ENCODE measurements around the genes TTC23L, BRIX1, DNAJC21 and NIPBL.

DNA sequence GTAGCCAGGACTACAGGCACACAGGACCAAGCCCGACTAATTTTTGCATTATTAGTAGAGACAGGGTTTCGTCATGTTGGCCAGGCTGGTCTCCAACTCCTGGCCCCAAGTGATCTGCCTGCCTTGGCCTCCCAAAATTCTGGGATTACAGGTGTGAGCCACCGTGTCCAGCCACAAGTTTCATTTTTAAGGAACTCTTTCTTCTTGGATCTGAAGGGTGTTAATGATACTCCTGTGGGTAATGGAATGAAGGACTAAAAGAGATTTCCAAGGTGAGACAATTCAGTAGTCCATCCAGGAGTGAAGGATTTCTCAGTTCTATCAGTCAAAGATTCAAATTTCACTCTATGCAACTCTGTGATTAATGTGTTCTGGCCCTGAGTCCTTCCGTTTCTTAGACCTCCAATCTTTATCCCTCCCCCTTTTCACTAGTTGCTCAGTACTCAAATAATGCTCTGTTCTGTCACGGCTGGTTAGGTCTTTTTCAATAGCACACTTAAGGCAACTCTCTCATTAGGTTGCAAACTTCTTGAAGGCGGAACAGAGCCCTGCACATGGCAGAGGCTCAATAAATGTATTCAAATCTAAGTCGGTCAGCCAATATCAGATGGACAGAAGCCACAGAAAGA lies 66.7 kb upstream of the GOLPH3 start:
- RRBS: no CpG with 5 or more reads among the region's 7 CpGs

DNA sequence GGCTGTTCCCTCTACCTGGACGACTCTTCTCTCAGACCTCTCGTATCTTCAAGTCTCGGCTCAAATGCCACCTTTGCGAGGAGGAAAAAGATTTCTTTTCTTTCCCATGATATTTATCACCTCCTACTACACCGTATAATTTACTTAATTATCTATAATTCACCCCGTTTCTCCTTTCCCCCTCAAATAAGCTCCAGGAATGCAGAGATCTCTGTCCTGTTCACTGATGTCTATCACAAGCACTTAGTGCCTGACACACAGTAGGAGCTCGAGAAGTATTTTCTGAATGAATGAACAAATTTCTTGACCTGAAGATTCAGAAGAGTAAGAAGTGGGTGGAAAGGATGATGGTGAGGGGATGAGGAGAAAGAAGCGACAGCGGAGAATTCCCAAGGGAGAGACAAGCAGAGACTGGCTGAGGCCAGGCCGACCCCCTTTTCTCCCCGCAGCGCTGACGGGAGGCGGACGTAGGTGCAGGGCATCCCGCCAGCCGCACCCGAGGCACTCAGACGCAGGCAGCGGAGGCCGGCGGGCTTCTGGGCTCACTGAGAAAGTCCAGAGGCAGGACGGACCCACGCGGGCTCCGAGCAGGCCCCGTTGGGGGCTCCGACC lies 827 bp downstream of the MTMR12 start:
- RRBS: no CpG with 5 or more reads among the region's 28 CpGs

GRCh38 chr5:32593243-32593732 lies 7.9 kb downstream of the SUB1 start:
- RRBS: no CpG with 5 or more reads among the region's 6 CpGs

DNA sequence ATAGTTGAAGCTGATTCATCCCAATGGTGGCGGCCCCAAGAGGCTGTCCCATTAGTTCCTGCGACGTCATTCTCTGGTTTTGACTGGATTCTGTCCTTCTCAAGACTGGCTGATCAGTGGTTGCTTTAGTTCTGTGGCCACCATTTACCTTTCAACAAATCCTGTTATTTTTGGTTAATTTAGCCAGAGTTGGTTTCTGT lies 60.0 kb downstream of the SUB1 start:
- RRBS: no CpG with 5 or more reads among the region's 3 CpGs

DNA sequence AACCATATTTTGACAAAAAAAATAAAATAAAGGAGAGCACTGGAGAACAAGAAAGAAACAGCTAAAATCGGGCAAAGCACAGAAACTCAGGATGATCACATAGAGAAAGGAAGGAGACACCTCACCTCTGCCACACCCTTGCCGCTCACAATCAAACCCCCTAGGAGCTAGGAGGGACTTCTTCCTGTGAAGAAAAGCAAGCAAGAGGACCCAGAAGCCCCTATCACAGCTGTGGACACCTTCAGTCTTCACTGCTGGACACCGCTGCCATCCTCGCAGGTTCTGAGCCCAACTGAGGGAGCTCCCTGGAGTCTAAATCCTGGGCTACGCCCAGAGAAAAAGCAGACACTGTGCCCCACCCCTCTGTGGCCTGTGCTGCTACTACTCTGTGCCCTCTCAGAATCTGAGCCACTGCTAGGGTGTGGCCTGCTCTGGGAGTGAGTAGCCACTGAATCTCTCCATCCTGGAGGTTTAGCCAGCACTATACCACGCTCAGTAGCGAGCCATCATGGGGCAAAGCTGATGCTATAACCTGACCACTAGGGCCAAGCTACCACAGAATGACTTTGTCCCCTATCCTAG lies 338.1 kb downstream of the NPR3 start:
- RRBS: no CpG with 5 or more reads among the region's 7 CpGs

DNA sequence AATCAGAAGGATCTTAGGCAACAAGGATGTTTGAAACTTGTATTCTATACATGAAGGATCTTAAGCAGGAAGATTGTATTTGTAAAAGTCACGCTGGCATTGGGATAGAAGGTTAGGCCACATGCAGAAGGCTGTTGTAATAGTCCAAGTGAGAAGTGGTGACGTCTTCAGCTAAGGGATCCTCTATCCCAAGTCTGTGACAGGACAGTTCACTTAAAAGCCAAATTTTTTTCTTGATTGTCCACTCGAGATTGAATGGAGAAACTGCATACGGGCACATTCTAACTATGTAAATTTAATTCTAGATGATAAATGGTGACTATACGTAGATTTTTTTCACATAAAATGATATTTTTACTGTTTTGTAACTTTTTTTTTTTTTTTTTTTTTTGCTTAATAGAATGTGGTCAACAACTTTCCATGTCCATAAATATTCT lies 1.2 kb downstream of the TARS1 start:
- RRBS: no CpG with 5 or more reads among the region's 5 CpGs

- RRBS: no CpG with 5 or more reads among the region's 5 CpGs
Measured at GRCh38 chr5:33642167-33642552, 201.4 kb downstream of the TARS1 start.

GRCh38 chr5:33686145-33686860 lies 205.5 kb downstream of the ADAMTS12 start:
- RRBS: no CpG with 5 or more reads among the region's 6 CpGs

GRCh38 chr5:33998345-33999221 lies 9.3 kb downstream of the AMACR start:
- RRBS: no CpG with 5 or more reads among the region's 8 CpGs

DNA sequence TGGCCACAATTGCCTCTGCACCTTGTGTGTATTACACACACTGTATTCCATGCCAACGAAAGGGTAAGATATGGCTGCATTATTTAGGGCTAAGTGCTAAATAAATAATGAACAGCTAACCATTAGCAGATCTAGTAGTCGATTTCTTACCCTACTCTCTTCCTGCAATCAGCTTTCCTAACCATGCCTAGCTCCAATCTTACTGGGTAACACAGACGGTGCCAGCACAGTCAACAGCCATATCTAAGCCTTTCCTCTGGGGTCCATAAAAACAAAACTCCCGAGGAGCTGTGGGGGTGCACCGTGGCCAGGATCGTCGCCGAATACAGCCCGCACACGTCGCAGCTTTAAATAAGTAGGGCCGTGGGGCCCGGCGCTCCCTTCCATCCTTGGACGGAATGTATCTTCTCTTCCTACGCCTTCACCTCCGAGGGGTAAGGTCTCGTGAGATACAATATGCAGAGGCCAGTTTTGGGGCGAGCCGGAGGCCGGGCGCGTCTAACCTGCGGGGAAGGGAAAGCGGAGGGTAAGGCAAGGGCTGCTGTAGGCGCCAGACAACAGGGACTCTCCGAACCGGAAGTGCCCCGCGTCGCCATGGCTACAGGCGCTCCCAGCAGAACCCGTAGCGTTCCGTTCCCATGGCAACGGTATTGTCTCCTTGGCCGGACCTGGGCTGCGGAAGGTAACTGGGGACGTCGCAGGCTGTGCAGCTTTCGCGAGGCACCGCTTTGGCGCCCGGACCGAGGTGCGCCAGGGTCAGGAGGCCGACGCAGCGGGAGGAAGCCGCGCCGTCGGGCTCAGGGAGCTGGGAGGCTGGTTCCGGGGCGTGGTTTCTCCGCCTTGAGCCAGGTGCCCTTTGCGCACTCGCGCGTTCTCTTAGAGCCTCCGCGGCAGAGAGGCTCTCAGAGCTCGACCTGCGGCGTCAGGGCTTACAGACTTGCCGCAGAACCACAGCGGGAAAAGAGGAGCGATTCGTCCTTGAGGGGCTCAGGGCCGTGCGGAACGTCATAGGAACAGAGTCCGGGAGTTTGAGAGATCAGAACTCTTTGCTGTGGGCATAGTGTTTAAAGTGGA lies at the start of gene TTC23L:
TTC23L (plus strand) TSS at position 650 of the 1,074 bp plus-strand sequence.
- RRBS: 36% methylated on average over 31 of the region's 74 CpGs

DNA sequence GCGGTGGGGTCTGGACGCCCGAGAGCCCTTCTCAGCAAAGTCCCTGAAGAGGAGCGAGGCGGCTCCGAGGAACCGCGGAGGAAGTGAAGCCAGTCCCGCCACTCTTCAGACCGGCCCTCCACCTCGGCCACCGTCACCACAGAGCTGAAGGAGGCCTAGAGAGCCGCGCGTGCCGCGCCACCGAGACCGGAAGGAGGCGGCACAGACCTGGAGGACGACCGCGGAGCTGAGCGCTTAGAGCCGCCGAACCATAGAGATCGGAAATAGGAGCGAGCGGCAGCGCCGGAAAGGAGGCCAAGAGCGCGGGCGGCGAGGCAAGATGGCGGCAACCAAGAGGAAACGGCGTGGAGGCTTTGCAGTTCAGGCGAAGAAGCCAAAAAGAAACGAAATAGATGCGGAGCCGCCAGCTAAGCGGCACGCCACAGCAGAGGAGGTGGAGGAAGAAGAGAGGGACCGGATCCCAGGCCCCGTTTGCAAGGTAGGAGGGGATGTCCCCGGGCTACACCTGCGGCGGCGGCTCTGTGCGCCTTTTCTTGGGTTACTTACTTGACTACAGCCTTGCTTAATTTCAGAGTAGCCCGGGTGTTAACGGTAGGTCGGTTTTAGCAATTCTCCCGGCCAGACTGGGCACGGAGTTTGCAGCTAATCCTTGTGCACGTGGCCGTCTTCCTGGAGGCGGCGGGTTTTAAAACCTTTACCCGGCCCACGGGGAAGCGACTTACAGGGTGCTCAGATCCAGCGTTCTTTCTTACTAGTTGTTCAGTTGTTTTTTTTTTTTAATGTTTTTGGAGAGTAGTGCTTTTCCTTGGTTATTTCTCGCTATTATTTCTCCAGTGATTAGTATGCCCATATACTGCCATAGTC lies at the start of gene BRIX1:
BRIX1 (plus strand) TSS at position 292 of the 864 bp plus-strand sequence.
- RRBS: under 1% methylated on average over 30 of the region's 65 CpGs

DNA sequence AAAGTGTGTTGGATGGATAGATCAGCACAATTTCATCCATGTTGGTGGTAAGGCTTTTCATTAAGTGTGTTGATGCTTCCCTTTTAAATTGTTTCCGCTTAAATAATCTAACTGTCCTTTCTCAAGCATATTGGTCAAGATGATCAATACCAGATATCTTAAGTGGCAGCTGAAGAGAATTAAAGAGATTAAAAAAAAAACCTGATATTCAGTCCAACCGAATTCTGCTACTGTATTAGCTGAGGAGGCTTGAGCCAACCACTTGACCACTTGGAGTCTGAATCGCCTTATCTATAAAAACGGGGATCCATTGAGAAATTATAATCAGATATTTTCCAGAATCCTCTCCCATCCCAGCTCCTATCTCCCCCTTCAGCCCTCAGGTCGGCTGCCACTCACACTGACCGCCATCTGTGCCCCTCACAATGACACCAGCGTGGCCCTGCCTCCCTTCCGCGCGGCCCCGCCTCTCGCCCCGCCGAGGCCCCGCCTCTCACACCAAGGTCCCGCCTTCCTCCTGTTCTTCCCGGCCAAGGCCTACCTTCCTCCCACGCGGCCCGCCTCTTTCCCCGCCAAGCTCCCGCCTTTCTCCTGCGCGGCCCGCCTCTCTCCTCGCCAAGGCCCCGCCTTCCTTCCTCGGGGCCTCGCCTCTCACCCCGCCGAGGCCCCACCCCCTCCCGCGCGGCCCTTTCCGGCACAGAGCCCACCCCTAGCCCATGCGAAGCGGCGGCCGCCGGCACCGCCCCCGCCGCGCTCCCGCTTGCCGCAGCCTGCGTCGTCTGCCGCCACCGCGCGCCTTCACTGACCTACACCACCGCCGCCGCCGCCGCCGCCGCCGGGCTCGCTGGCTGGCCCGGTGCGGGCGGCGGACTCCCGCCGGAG lies at the start of gene DNAJC21:
DNAJC21 (plus strand) TSS at position 717 of the 882 bp plus-strand sequence.
- RRBS: 1% methylated on average over 13 of the region's 67 CpGs

- RRBS: no CpG with 5 or more reads among the region's 5 CpGs
Measured at GRCh38 chr5:35855872-35856455, 727 bp upstream of the IL7R start.

DNA sequence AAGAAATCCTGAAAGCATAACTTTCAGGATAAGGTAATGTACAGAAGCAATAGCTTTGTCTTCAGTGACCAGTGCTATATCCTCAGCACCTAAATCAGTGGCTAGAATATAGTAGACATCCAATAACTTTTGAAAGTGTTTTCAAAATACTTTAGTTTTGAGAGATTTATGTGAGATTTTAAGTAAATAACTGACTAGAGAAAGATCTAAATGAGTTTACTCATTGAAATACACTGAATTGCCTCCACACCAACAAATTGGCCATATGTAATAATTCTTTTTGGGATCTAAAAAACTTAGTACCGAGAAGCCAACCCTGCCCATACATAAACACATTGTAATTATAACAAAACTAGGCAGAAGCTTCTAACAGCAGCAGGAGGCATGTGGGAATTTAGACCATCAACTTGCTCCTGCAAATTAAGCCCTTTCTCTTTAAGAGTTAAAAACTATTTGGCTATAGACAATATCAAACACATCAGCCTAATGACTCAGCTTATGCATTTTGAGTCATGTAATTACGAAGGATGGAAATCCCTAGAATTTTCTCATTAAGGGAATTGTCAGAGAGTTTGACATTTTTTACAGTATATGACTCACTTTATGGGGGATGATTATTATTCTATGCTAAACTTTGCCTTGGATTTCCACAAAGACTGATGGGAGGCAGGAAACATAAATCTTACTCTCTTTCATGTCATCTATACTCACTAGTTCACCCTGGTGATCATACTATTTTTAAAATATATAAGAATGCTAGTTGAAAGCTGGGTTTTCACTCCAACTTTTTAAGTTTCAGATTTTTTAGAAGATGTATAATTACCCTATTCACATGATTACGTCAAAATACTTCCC lies 976 bp downstream of the IL7R start:
- RRBS: no CpG with 5 or more reads among the region's 3 CpGs

- RRBS: no CpG with 5 or more reads among the region's 15 CpGs
Measured at GRCh38 chr5:36150854-36151344, 788 bp downstream of the LMBRD2 start.

DNA sequence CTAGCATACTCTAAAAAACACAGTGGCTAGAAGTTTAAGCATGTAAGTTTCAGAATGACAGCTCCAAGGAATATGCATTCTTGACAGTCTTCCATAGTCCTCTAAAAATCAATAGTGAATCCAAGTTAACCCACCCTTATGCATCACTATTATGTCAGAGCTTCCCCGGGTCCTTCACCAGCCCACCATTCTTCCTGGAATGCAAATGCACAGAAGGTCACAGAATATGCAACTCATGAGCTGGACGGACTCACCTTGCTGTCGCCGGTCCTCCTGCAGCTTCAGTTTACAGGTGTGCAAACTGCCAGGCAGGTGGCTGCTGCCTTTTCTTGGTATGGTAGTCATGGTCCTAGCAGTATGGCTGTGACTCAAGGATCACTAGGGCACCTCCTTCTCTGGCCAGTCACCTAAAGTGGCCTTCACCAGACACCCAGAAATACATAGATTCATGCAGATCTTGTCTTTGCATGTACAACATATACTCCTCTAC lies 585 bp downstream of the RANBP3L start:
- RRBS: 90% methylated on average over 4 of the region's 4 CpGs

- RRBS: 1% methylated on average over 39 of the region's 84 CpGs
Measured at GRCh38 chr5:36876729-36877910, at the start of gene NIPBL. NIPBL (plus strand) TSS chr5:36876769.

DNA sequence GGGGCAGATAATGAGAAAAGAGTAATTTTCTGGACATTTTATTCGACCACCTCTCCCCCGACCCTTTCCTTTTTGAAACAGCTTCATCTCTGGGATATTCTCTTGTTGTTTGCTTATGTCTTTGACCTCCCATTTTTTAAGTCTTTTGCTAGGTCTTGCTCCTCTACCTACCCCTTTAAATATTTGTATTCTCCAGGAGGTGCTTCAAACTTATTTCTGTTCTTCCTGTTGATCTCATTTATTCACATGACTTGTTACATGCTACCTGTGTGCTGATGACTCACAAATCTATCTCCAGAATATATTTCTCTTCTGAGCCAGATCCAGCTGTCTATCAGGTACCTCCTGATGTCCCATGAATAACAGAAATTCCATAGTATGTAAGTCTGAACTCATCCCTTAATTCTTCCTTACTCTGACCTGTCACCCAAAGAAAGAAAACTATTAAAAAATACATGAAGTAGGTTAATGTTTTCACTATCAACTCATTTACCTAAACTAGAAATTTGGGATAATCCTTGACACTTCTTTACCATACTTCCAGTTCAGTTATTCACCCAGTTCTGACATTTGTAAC lies 11.0 kb downstream of the NIPBL start:
- RRBS: no CpG with 5 or more reads among the region's 2 CpGs

- RRBS: no CpG with 5 or more reads among the region's 1 CpG
Measured at GRCh38 chr5:36965981-36966873, 89.7 kb downstream of the NIPBL start.

GRCh38 chr5:36970811-36971118 lies 94.2 kb downstream of the NIPBL start:
- RRBS: no CpG with 5 or more reads among the region's 3 CpGs

Data from NB4 (cell line).